Airway epithelial cell (primary cell): ENCODE data around the genes MDFIC and TFEC.

- RAMPAGE, long total RNA, result no peak
Observed at GRCh38 chr7:112995358-112996075, 55.8 kb upstream of the BMT2 start.

DNA sequence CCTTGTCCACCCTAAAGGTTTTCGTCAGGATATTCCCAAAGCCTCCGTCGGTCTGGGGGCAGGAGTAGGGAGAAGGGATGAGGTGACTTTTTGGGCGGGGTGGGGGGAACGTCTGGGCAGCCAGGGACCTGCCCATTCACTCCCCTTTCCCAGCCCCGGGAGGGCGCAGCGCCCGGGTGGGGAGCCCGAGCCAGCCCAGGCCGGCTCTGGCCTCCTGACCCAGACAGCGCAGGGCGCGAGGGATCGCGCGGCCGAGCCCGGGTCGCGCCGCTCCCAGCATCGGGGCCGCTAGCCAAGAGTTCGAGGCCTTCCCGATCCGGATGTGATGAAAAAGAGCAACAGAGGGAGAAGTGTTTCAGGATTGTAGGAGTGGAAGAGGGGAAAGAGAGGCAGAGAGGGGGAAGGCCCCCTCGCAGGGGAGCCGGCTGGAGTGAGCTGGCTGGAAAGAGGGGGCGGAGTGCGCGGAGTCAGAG is at the start of gene MDFIC:
MDFIC (plus strand) TSS at position 135 of the 473 bp plus-strand sequence.
- RAMPAGE, long total RNA, result no peak

- RAMPAGE, long total RNA, result no peak
Observed at GRCh38 chr7:114923125-114923871, 1.4 kb downstream of the MDFIC start.

GRCh38 chr7:116030419-116031315 is at the start of gene TFEC:
TFEC (minus strand) TSS chr7:116030763.
- RAMPAGE, long total RNA, result no peak

GRCh38 chr7:116097288-116097833 is 66.8 kb upstream of the TFEC start:
- RAMPAGE, long total RNA, result no peak

- RAMPAGE, long total RNA, result no peak
Observed at GRCh38 chr7:116159640-116160052, 50.7 kb upstream of the TES start.

- RAMPAGE, long total RNA, result no peak
Observed at GRCh38 chr7:116409010-116409437, 90.5 kb upstream of the CAV2 start.

DNA sequence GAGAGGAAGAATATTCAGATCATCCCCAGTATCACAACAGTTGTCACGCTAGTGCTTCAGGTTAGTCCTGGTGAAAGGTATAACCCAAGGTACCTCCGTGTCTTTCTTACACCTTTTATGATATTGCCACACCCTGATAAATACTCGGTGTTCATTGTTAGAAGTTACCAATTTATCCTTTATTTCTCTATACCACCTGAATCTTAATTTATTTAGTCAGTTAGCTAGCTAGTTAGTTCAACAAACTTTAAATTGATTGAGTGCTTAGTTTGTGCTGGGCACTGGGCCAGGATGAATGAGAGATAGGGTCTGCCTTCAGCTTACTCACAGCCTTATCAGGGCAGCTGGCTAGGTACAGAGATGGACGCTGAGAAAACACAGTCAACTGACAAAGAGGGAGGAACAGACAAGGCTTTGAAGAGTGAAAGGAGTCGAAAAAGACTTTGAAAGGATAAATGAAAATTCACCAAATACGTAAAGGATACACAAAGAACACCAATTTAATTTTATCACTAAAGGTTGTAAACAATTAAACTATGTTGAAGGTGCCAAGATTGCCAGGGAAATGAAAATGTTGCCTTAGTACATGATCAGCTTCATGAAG is 1.9 kb downstream of the CAV2 start:
- RAMPAGE, long total RNA, result no peak

DNA sequence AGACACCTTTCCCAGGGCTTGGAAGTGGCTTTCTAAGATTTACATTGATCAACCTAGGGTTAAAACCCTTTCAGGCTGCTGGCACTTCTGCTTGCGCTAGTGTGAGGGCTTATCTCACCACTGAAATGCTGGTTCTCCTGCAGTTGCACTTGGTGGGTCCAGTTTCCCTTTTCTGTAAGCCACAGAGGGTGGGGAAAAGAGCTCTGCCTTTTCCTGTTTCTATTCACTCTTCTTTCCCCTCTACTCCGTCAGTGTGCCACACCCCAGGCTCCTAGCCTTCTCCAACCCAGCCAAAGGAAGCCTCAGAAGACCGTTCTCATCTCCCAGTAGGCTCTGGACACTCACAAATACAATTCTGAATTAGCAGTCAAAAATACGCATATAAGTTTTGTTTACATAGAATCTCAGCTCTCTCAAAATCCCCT is 19.0 kb upstream of the CAPZA2 start:
- RAMPAGE, long total RNA, result no peak

DNA sequence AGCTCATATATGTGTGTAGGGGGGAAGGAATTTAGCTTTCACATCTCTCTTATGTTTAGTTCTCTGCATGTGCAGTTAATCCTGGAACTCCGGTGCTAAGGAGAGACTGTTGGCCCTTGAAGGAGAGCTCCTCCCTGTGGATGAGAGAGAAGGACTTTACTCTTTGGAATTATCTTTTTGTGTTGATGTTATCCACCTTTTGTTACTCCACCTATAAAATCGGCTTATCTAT is 1.2 kb downstream of the CFTR start:
- RAMPAGE, long total RNA, result no peak

GRCh38 chr7:117656808-117657018 is 176.9 kb downstream of the CFTR start:
- RAMPAGE, long total RNA, result no peak

- RAMPAGE, long total RNA, result no peak
Observed at GRCh38 chr7:117827911-117828427, 45.3 kb downstream of the CTTNBP2 start.

DNA sequence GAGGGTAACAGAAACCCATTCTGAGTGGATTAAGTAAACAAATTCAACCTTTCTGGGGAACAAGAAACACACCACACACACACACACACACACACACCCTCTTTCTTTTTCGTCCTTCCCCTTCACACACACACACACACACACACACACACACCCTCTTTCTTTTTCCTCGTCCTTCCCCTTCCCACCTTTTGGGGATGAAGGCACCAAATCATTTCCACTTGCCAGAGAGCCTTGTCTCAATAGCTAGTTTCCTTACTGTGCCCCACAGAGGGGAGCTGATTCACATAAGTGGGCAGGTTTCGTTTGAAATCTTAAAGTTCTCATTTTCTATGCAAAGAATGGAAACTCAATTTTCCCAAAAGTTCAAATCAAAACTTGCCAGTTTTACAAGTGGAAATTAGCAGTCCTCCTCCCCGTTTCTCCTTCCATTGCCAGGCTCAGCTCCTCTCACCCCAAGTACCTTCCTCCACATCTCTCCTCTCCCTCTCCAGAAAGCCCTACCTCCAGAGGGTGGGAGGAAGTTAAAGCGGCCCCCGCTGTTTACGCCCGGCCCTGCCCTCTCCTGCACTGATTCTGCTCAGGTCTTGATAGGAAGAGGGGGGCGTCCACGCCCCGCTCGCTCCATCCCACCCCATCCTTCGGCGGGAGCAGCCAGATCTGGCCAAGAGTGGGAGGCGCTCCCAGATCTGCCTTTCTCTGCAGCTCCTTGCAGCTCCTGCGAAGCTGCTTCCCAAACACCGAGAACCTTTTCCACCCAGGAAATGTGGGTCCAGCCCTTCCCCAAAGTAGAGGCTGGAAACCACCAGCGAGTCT is 1.3 kb downstream of the CTTNBP2 start:
- RAMPAGE, long total RNA, result no peak

DNA sequence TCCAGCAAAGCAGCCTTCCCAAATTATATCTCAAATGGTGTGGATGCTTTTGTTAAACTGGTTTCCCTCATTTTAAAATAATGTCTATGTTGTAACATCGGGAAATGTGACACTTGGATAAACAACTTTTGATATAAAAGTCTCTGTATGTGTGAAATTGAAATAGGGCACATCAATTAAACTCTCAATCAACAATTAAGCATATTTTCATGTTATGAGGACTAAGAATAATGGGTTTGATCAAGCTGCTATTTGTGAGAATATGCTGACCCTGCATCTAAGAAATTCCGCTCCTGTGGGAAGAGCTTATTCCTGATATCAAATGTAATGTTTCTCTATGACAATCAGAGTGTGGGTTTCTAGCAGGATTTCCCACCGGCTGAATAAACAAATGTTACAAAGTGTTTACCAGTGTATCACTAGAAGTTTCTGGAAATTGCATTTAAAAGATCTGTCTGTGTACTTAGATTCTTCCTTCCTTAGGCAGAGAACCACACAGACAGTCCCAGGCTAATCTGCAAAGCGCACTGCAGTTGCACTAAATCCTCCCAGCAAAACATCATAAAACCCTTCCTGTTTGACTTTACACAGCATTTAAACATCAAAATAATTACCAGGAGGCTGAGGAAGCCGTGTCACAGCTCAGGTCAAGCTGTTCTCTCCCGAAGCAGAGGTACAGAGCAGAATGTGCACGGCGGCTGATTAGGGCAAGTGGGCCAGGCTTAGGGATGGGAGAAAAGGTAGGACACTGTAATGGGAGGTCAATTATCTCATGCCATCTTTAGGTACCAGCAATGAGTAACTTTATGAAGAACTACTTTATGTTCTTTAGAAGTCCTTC is 109.0 kb upstream of the CTTNBP2 start:
- RAMPAGE, long total RNA, result no peak

DNA sequence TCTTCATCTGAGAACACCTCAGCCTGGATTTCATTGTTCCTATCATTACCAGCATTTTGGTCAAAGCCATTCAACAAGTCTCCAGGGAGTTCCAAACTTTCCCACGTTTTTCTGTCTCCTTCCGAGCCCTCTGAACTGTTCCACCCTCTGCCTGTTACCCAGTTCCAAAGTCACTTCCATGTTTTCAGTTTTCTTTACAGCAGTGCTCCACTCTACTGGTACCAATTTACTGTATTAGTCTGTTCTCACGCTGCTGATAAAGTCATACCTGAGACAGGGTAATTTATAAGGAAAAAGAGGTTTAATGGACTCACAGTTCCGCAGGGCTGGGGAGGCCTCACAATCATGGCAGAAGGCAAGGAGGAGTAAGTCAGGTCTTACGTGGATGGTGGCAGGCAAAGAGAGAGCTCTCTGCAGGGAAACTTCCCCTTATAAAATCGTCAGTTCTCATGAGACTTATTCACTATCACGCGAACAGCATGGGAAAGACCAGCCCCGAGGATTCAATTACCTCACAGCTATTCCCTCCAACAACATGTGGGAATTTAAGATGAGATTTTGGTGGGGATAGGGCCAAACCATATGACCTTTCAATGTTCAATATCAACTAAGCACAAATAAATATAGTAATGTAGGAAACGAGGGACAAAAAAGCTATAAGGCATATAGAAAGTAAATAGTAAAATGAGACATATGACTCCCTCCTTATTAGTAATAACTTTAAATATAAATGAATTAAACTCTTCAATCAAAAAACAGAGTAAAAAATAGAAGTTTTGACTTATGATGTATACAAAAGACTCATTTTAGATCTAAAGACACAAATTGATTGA is 559.4 kb upstream of the KCND2 start:
- RAMPAGE, long total RNA, result no peak

DNA sequence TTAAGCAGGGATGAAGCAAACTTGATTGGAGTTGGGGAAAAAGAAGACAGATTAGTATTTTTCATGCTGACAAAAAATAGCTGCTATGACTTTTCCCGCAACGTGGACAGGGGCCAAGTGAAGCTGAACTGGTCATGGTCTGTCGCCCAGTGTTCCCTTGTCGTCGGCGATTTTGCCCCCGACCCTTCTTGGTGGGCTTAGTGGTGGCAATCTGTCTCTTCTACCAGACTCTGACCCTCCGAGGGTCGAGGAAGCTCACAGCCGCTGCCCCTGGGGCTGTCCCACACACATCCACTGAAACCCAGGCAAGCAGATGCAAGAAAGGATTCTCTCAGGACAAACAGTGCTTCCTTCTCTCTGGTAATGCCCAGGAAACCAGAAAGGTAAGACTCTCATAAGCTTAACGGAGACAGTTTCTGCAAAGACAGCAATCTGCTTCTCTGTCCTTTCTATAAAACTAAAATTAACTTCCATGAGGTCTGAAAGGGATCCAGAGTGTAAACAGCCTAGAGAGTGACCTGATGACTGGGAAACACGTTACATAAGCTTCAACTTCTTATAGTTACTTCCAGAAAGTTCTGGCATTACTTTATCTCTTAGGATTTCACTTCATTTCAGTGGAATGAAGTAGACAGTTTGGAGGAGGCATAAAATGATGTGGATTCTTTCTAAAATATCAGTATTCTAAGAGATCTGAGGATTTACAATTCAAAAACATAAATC is 1.1 kb downstream of the CPED1 start:
- RAMPAGE, long total RNA, result no peak

DNA sequence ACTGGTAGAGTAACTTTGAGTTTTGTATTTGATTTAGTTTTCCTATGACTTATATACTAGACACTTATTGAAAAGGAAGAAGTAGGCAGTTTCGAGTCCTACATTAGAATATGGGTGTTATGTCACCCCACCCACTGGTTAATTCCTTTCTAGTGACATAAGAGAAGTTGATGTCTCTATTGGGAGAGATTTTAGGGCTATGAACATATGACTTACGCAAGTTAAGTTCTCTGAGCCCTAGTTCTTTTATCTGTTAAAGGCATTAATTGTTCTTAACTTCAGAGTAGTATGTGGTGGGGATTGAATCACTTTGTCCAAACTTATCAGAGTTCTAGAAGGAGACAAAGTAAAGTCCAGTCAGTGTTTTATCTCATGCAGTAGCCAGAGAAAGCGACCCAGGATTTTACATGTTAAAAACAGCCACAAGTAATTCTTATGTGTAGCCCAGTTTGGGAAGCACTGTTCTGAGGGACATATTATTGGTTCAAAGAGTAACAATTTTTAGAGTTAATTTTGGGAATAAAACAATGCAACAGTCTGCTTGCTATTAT is 30.6 kb downstream of the CPED1 start:
- RAMPAGE, long total RNA, result no peak

- RAMPAGE, long total RNA, result no peak
Observed at GRCh38 chr7:121394252-121395258, 1.6 kb downstream of the FAM3C start.

GRCh38 chr7:121420819-121421411 is 24.8 kb upstream of the FAM3C start:
- RAMPAGE, long total RNA, result no peak

DNA sequence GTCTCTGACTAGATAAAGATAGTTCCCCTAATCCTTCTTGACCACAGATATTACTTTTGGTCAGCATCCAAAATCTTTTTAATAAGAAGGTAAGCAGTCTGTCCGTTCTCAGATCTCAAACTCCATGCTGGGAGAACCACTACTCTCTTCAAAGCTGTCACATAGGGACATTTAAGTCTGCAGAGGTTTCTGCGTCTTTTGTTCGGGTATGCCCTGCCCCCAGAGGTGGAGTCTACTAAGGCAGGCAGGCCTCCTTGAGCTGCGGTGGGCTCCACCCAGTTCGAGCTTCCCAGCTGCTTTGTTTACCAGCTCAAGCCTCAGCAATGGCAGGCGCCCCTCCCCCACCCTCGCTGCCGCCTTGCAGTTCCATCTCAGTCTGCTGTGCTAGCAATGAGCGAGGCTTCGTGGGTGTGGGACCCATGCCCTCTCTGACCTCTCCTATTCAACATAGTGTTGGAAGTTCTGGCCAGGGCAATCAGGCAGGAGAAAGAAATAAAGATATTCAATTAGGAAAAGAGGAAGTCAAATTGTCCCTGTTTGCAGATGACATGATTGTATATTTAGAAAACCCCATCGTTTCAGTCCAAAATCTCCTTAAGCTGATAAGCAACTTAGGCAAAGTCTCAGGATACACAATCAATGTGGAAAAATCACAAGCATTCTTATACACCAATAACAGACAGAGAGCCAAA is 42.4 kb upstream of the FAM3C start:
- RAMPAGE, long total RNA, result no peak